Mesenchymal stem cell of Wharton's jelly (primary cell): Measurements from ENCODE around the genes GCH1 and SOCS4.

GRCh38 chr14:54636307-54637158 lies 69.6 kb downstream of the SAMD4A start:
- CAGE, long polyA plus RNA: no peak

- CAGE, long polyA plus RNA: no peak
These were observed 81.4 kb downstream of the SAMD4A start for GRCh38 chr14:54648218-54648749.

DNA sequence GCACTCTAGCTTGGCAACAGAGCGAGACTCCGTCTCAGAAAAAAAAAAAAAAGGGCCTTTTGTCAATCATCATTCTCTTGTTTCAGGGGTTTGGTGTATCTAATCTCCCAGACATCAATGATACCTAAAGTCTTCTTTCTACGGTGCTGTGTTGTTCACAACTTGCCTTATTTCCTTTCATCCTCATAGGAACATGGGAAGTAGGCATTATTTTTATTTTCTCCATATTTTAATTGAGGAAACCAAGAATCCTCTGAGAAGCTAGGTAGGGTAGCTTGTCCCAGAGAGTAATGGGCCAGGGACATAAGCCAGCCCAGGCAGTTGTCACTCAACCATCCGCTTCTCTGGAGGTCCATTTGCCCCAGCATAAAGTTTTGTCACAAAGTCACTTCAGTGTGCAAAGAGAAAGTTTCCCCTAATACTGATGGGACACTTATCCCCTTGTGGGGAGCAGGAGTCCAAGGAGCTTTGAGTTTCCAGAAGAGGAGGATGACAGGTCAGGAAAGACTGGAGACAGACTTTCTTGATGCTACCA lies 93.2 kb downstream of the SAMD4A start:
- CAGE, long polyA plus RNA: no peak

DNA sequence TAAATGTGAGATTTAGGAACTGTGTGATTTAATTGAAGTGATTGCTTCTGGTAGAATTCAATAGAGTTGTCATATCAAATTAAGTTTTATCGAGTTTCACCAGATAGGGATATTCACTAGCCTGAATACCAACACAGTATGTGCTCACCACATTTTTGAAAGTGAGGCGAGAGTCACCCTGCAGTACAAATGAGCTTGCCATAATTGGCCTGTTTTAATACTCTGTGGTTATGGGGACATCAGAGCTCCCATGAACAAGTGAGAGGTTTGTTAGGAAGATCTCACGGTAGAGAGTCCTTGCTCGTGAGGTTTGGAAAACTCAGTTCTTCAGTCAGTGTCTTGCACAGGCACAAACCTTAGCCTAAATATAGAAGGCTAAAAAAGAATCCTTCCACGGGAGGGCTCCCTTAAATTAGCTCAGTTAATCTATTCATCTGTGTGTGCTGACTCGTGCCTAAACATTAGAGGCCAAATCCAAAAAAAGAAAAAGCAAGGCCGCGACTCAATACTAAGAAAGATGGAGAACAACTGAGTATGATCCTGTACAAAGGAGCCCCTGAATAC lies 108.7 kb downstream of the SAMD4A start:
- CAGE, long polyA plus RNA: no peak

DNA sequence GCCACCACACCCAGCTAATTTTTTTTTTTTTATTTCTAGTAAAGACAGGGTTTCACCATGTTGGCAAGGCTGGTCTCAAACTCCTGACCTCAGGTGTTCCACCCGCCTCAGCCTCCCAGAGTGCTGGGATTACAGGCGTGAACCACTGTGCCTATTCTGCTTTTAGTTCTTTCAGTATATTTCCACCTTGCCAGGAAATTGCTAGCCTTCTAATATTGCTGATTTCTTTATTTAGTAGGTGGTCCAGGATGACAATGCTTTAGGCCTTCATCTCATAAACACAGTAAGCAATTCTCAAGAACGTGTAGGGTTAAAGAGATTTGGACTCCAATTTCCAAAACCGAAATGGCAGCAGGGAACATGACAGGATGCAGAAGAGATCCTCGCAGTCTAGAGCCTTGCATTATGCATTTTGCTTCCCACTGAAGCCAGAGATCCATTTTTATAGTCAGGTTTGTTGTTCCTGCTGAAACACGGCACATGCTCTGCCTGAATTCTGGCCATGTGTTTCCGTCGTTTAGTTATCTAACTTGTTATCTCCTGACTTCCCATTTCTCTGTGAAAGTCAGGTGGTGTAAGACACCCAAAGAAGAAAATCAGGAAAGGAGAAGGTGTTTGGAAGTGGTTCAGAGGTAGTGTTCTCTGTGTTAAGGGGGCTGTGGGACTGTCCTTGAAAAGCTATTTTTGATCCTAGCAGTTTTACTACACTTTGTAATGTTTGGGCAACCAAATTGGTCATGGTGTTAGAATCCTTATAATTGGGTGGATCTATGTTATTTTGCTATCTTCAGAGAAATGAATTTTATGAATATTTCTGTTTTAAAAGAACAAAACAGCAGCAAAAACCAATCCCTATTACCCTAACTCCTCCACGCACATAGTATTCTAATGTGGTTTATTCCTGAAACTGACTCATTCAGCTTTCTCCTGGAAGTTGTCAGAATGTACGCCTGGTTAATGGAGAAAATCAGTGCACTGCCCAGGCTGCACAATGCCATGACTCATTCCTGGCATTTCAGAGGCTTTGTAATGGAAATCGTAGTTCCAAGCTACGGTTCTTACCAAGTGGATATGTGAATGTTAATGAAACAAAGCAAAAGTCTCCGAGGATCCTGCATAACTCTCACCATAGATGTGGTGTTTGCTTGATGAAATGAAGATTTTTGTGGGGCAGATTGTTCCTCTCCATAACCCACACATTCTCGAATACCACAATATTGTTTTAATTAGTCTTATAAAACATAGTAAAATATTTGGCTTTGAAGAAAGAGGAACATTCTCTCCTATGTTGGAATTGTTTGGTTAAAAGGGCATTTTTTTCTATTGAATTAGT lies 110.1 kb downstream of the SAMD4A start:
- CAGE, long polyA plus RNA: no peak

DNA sequence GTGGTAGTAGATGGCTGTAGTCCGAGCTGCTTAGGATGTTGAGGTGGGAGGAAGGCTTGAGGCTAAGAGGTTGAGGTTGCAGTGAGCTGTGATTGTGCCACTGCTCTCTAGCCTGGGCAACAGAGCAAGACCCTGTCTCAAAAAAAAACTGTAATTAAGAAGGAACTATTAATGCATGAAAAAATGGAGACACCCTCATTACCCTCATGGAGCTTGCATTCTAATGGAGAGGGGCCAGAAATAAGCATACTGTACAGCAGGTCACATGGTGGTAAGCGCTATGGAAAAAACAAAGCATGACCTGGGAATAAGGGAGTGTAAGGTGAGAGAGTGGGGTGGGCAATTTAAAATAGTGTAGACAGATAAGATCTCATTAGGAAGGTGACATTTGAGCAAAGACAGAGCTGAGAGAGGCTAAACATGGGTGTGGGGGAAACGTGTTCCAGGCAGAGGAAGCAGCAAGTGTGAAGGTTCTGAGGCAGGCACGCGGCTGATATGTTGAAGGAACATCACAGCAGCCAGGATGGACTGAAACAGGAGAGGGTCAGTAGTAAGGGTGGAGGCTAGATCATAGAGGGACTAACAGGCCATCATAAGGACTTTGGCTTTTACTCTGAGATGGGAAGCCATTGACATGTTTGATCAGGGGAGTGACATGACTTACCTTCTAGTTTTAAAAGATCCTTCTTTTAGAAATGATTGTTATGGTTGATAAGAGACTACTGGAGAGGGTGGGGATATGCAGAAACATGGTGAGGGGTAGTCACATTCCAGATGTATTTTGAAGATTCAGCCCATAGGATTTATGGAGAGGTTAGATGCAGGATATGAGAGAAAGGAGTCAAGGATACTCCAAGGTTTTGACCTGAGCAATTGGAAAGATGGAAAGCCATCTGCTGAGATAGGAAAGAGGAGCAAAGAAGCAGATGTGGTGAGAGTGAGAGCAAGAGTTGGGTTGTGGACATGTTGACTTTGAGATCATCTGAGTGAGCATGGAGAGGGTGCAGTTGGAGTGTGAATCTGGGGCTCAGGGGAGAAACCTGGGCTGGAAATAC lies 126.9 kb downstream of the SAMD4A start:
- CAGE, long polyA plus RNA: no peak

- CAGE, long polyA plus RNA: no peak
These were observed 32.2 kb downstream of the GCH1 start for GRCh38 chr14:54870110-54871184.

GRCh38 chr14:54902579-54903522 lies at the start of gene GCH1:
GCH1 (minus strand) TSS chr14:54902826.
- CAGE, long polyA plus RNA: no peak

DNA sequence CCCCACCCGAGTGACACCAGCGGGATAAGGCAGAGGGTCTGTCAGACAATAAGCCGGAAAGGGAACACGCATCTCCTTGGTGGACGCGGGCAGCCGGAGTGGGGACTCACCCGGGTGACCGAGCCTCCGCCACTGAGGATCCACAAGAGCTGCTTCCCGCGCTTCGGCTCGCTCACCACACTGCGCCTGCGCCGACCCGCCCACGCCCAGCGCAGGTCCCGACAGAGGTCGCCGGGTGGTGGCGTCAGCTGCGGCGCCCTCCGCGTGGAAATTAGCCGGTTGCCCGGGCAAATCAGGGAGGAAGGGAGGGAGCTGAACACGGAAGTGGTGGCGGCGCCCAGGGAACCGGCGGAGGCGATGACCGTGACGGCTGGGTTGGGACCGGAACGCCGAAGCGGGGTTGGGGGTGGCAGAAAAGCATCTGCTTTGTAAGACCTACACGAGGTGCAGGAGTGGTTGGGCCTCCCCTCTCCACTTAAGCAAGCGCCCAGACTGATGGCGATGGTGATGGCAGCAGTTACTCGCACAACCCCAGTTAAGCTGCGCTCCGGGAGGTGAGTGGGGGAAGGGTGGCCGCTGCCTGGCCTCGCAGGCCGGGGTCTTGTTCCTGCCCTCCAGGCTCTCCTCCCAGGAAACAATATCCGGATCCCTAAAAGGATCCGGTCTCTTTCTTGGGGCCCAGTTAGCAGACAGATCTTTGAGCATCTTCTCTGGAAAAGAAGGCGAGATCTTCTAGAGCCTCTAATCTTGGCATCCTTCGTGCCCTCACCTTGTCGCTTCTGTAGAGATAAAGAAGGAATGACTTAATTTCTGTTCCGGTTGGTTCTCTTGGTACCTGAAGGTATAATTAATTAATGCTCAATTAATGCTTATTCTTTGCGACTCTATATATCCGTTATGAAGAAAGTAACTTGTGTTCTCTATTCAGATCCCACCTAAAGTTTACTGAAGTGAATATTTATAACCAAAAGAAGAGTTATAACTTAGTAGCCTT lies at the start of gene SOCS4:
TSS of gene SOCS4 (plus strand) at position 319 of the 994 bp plus-strand sequence.
- CAGE, long polyA plus RNA: start-site peak on the plus strand centred at position 365 of the sequence, 158 bp wide, 407 and 204 reads in 2 replicates

GRCh38 chr14:55102036-55102561 lies 27.0 kb upstream of the LGALS3 start:
- CAGE, long polyA plus RNA: no peak

DNA sequence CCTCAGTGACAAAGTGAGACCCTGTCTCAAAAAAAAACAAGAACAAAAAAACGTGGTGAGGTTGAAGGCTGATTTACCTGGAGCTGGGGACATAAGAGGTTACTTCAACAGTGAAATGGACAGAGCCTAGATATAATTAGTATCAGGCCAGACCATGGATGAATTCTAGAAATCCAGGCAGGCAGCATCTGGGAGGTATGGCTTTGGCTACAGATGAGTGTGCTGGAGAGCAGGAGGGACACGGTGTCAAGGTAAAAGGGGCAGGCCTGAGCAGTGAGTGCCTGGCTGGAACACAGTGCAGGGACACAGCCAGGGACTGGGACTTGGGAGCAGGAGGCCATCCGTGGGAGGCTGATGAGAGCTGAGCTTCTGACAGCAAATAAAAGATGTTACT lies 13.7 kb upstream of the LGALS3 start:
- CAGE, long polyA plus RNA: no peak

- CAGE, long polyA plus RNA: no peak
These were observed 1.3 kb downstream of the LGALS3 start for GRCh38 chr14:55130515-55130609.

GRCh38 chr14:55131829-55132213 lies 2.8 kb downstream of the LGALS3 start:
- CAGE, long polyA plus RNA: no peak

DNA sequence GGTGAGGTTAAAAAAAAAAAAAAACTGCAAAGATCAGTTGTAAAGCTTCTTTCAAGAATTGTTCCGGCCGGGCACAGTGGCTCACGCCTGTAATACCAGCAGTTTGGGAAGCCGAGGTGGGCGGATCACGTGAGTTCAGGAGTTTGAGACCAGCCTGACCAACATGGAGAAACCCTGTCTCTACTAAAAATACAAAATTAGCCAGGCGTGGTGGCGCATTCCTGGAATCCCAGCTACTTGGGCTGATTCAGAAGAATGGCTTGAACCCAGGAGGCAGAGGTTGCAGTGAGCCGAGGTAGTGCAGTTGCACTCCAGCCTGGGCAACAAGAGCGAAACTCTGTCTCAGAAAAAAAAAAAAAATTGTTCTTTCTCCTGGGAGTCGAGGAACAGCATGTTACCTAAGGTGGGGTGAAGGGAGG lies 13.8 kb downstream of the FBXO34 start:
- CAGE, long polyA plus RNA: no peak

GRCh38 chr14:55306884-55307368 lies 35.7 kb downstream of the FBXO34 start:
- CAGE, long polyA plus RNA: no peak

GRCh38 chr14:55352078-55352501 lies 59.5 kb downstream of the ATG14 start:
- CAGE, long polyA plus RNA: no peak

DNA sequence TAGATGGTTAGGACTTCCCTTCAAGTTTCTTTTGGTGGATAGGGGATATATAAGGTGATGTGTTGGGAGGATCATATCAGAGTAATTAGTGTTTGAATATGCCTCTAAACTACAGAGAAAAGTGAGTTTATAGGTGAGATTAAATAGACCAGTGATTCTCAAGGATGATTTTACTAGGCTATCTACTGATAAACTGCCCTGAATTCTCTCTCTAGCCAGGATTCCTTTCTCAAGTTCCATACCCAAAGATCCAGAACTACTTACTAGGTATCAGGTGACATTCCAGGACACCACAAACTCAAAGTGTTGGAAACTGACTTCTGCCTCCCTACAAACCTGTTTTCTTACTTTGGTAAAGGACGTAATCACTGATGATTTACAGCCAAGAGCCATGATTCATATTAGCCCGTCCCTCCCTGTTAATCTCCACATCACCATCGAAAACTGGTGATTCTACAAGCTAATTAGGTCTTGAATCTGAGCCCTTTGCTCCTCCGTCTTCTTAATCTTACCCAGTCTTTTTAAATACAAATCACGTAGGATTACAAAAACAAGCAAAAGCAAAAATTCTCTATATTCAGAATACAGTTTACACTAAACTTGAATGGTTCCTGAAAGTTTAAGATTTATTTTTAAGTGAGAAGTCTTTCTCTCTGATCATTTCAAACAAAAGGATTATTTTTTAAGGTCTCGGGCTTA lies 1.0 kb upstream of the ATG14 start:
- CAGE, long polyA plus RNA: no peak

GRCh38 chr14:55611738-55612614 lies 32.0 kb downstream of the KTN1 start:
- CAGE, long polyA plus RNA: no peak

- CAGE, long polyA plus RNA: no peak
These were observed 37.8 kb downstream of the KTN1 start for GRCh38 chr14:55617748-55618252.

GRCh38 chr14:55634199-55634855 lies 54.3 kb downstream of the KTN1 start:
- CAGE, long polyA plus RNA: no peak